Sigmoid colon (tissue), 4 donors: ENCODE data around the genes CFC1 and FAM168B.

DNA sequence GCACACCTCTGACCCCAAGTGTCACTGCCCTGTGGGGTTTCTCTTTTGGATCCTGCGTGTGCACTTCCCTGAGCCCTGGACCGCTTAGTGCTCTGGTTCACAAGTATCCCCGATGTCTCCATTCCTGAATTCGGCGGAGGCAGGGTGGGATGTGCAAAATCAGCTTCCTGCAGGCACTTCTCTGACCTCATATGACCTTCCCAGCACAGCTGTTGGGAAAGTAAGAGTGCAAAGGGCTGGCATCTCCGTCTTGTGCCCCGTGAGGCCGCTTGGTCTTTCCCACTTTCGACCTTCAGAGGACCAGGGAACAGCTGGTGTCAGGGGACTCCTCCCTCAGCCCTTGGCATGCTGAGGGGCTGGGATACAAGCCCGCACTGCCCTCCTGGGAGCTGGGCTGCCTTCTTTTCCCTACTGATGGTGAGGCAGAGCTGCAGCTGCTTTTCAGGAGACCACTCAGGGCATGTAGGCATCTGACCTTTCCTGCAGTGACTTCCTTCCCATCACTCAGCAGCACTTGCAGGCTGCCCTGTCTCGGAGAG is 277.1 kb upstream of the HS6ST1 start:
- PRO-cap: no peak
- RAMPAGE, long total RNA, 4 experiments: no peak in any of the 4 experiments

- PRO-cap: no peak
- RAMPAGE, long total RNA, 4 experiments: no peak in any of the 4 experiments
Observed at GRCh38 chr2:128638782-128639254, 320.1 kb upstream of the HS6ST1 start.

DNA sequence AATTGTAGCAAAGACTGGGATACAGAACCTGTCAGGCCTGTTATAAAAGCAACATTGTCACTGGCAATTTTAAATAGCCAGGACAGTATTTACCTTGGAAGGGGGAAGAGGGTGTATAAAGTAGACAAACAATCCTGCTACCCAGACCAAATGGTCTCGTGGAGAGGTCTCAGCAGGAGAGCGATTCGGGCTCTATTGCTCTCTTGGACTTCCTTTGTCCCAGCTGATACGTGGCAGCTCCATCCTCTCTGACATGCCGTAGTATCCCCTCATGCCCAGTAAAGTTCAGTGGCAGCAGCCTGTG is 740.4 kb upstream of the HS6ST1 start:
- PRO-cap: no peak
- RAMPAGE, long total RNA, 4 experiments: no peak in any of the 4 experiments

DNA sequence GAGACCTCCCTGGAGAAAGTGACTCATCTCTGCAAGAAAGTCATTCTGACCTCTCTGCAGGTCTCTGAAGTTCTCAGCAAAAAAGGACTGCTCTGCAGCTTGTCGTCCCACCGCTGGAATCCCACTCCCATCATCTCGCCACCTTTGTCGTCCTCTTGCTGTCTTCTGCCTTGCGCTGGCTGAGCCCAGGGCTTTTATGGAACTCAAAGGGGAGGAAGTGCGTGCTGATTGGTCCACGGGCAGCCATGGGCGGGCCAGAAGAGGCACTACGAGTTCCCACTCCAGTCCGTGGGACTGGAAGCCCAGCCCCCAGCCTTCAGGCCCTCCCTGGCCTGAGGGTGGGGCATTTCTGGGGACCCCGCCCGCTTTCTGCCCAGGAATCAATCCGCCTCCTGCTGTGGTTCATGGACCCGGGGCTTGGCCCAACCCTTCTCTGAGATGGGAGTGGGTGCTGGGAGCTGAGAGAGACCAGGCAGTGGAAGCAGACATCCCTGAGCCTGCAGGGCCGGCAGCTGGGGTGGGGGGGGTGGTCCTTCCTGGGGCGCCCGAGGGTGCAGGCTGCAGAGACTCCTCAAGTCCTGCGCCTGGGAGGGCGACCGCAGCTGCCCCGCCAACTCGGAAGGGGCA is 660.7 kb upstream of the RAB6C start:
- PRO-cap: no peak
- RAMPAGE, long total RNA, 4 experiments: no peak in any of the 4 experiments

GRCh38 chr2:129607101-129607488 is 372.4 kb upstream of the RAB6C start:
- PRO-cap: no peak
- RAMPAGE, long total RNA, 4 experiments: no peak in any of the 4 experiments

GRCh38 chr2:130129523-130129977 is 528 bp upstream of the POTEF start:
- PRO-cap: no peak
- RAMPAGE, long total RNA, 4 experiments: no peak in any of the 4 experiments

GRCh38 chr2:130180418-130180732 is 1.0 kb downstream of the SMPD4 start:
- PRO-cap: no peak
- RAMPAGE, long total RNA, 4 experiments: no peak in any of the 4 experiments

GRCh38 chr2:130341169-130341901 is 629 bp downstream of the CCDC115 start:
- PRO-cap: no peak
- RAMPAGE, long total RNA, 4 experiments: no peak in any of the 4 experiments

DNA sequence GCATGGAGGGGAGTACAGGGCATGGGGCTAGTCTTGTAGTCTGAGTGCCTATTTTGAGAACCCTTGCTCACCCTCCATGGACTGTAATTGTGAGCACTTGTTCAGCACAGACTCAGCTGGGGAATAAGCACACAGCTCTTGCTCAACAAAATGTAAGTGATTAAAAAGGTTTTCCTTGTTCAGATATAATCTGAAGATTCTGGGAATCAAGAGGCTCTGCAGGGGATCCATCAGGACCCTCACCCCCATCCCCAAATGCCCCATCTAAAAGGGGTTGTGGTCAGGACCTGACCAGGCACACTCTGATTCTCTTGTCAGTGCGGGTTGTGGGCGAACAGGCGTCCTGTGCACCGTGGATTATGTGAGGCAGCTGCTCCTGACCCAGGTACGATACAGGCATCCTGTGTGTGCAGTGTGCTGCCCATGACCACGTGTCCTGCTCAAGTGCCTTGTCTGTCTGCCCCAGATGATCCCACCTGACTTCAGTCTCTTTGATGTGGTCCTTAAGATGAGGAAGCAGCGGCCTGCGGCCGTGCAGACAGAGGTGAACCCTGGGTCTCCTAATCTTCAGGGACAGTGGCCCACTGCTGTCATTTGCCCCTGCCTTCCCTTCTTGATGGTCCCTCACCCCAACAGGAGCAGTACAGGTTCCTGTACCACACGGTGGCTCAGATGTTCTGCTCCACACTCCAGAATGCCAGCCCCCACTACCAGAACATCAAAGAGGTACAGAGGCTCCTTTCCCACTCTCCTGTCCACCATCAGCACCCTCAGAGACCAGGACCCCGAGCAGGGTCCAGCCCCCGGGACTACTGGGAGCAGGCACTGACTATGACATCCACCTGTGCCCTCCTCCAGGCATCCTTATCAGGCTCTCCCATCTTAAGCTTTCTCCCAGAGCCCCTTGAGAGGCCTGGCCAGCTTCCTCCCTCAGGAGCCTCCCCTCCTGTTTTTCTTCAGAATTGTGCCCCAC is 14.7 kb downstream of the PTPN18 start:
- PRO-cap: no peak
- RAMPAGE, long total RNA, 4 experiments: no peak in any of the 4 experiments

DNA sequence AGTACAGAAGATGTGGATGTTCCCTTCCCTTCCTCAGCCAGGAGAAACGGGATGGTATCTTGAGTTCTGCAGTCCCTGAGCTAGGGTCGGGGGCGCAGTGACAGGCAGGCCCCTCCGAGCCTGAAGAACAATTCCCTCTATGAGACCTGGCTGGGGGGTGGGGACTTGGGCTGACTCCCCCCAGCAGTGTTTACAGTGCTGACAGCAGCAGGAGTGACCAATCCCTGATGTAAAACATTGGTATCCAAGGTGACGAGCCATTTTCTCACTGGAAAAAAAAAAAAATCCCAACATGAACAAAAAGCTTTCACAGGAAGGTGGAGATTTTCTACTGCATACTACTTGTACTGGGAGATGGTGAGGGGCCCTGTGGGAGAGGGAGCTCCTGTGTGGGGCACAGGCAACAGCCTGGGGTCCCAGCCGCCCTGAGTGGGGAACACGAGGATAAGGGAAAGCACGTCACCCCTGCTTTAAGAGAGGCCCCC is at the start of gene CFC1:
CFC1 (minus strand) TSS at position 166 of the 485 bp plus-strand sequence.
- PRO-cap: no peak
- RAMPAGE, long total RNA, 4 experiments: no peak in any of the 4 experiments

DNA sequence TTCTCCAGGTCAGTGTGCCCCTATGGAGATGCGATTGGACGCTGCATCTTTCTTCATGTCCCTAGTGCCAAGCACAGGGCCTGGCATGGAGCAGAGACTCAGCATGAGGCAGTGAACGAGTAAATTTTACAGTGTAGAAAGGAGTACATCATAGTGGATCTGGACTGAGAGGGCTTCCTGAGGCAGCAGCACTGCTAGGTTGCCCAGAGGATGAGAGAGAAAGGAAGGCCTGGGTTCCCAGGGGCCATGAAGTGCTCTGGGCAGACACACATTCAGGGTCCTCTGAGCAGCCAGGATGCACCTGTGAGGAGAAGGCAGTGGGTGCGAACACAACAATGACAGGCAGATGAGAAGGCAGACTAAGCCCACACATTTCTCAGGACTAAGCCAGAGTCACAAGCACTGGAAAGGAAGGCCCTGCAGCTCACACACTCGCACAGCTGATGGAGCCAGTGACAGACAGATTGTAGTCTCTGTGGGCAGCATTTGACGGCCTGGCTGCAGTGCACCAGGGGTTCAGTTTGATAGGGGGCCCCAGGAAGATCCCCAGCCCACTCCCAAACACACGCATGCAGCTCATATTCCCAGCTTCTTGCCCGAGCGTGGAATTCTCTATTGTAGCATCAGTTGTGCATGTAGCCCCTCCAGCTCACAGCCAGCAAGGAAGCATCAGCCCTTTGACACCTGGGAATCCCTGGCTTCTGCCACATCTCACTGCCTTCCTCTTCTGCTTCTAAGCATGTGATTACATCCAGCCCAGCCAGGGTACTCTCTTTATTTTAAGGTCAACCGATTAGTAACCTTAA is 61.9 kb downstream of the ARHGEF4 start:
- PRO-cap: no peak
- RAMPAGE, long total RNA, 4 experiments: no peak in any of the 4 experiments

- PRO-cap: no peak
- RAMPAGE, long total RNA, 4 experiments: no peak in any of the 4 experiments
Observed at GRCh38 chr2:131041020-131041904, 52.0 kb downstream of the FAM168B start.

- PRO-cap: no peak
- RAMPAGE, long total RNA, 4 experiments: no peak in any of the 4 experiments
Observed at GRCh38 chr2:131092552-131092790, 789 bp downstream of the FAM168B start.

- PRO-cap: bidirectional peak, plus-strand start at chr2:131093593, minus-strand start at chr2:131093434
- RAMPAGE, long total RNA, 4 experiments: no peak in any of the 4 experiments
Observed at GRCh38 chr2:131093301-131094098, at the start of gene FAM168B. TSS of gene FAM168B (minus strand) at chr2:131093460.

- PRO-cap: no peak
- RAMPAGE, long total RNA, 4 experiments: no peak in any of the 4 experiments
Observed at GRCh38 chr2:131112808-131113256, 7.7 kb downstream of the PLEKHB2 start.

GRCh38 chr2:131127054-131127488 is 21.9 kb downstream of the PLEKHB2 start:
- PRO-cap: no peak
- RAMPAGE, long total RNA, 4 experiments: no peak in any of the 4 experiments

GRCh38 chr2:131127774-131128830 is 23.0 kb downstream of the PLEKHB2 start:
- PRO-cap: no peak
- RAMPAGE, long total RNA, 4 experiments: no peak in any of the 4 experiments

DNA sequence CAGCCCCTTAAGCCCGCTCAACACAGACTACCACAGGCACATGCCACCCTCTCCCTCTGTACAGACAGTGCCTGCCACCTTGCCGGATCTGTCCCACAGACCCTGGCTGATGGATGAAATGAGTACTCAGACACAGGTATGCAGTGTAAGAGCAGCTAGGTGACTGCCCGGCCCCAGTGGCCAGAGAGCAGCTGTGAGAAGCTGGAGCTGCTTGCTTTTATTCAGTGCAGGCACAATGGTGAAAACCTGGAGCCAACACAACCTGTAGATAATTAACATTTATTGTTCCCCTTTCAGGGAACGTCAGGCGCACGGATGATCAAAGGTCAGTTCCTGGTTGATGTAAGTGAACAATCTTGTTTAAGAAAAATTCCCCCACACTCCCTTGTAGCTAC is 4.5 kb upstream of the RAB6D start:
- PRO-cap: no peak
- RAMPAGE, long total RNA, 4 experiments: no peak in any of the 4 experiments

DNA sequence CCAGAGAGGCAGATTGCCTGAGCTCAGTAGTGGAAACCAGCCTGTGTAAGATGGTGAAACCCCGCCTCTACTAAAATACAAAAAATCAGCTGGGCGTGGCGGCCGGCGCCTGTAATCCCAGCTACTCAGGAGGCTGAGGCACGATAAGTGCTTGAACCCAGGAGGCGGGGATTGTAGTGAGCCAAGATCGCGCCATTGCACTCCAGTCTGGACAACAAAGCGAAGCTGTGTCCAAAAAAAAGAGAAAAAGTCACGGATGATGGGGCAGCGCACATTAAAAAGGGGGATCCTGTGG is 30.2 kb upstream of the RAB6D start:
- PRO-cap: no peak
- RAMPAGE, long total RNA, 4 experiments: no peak in any of the 4 experiments

GRCh38 chr2:131394513-131394969 is 30.6 kb upstream of the RAB6D start:
- PRO-cap: no peak
- RAMPAGE, long total RNA, 4 experiments: no peak in any of the 4 experiments